Colon Carcinoma Metastatic in the Lung (tissue), 2 donors: ENCODE results near the gene USP31.

DNA sequence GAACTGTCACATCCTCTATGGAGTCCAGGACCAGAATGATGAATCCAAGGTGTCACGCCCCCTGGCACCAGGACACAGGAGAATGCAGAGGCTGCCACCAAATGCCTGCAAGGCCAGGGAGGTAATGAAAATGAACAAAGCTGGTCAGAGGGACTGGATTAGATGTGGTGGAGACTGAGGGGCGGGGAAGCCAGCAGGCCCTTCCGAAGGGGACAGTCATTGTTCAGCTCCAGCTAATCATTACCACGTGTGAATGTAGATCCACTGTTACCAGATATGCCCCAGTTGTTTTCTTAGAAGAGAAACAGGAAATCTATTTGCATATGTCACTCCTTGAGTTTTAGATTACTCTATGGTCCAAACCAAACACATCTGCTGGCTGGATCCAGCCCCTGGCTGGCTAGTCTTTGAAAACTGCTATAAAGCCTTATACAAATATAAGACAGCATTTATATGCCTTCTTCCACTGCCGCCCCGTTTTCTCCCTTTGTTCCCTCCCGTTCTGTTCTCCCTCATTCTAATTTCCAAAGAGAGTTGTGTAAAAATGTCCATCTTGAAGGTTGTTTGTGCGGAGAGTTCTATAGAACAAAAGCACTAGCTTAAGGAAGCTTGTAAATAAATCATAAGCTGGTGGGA, 14.3 kb downstream of the CRYM start:
- PRO-cap, 2 experiments, result no peak in any of the 2 experiments

GRCh38 chr16:21302258-21302856, 24.3 kb upstream of the CRYM start:
- PRO-cap, 2 experiments, result no peak in any of the 2 experiments

DNA sequence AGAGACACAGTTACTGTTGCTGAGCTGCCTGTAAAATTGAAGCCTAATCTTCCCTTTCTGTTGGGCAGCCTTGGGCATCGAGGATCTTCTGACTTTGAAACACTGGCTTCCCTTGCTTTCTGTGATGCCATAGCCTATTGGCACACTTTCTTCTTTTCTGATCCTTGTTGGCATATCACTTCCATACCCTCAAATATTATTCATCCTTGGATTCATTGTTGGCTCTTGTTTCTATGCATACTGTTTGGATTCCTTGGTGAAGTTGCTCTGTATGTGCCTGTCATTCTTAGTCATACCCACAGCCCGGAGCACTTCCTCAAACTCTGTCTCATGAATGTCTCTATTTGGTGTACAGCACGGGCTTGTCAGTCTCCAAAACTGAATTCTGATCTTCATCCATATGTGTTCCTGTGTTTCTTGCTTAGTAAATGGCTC, 85.7 kb upstream of the CRYM start:
- PRO-cap, 2 experiments, result no peak in any of the 2 experiments

DNA sequence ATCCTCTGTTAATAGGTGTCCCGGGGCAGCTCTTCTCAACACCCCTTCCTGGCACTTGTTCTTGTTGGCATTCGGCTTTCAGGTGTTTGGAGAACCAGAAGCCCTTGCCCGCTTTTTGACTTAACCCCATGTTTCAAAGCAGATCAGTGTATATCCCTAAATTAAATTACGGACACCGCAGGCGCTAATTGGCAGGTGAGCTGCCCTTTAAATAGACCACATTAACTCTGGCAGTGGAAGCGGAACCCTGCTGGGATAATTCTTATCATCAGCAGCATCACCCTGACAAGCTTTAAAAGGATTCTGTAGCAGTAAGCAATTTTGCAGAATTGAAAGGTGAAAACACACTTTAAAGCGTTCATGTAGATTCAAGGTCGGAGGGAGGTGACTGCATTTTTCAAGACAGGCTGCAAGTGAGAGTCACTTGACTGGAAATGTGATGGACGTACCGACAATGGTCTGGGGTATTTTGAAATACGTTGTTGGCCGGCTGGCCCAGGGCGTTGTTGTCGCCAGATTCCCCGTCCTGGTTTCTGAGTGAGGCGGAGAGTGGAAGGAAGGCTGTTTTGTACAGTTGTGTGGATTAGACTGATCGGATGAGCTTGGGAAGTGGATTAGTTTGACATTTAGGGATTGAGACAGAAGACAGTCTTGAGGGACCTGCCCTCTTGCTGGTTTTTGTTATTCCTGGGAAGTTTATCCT, 94.2 kb upstream of the CRYM start:
- PRO-cap, 2 experiments, result no peak in any of the 2 experiments

DNA sequence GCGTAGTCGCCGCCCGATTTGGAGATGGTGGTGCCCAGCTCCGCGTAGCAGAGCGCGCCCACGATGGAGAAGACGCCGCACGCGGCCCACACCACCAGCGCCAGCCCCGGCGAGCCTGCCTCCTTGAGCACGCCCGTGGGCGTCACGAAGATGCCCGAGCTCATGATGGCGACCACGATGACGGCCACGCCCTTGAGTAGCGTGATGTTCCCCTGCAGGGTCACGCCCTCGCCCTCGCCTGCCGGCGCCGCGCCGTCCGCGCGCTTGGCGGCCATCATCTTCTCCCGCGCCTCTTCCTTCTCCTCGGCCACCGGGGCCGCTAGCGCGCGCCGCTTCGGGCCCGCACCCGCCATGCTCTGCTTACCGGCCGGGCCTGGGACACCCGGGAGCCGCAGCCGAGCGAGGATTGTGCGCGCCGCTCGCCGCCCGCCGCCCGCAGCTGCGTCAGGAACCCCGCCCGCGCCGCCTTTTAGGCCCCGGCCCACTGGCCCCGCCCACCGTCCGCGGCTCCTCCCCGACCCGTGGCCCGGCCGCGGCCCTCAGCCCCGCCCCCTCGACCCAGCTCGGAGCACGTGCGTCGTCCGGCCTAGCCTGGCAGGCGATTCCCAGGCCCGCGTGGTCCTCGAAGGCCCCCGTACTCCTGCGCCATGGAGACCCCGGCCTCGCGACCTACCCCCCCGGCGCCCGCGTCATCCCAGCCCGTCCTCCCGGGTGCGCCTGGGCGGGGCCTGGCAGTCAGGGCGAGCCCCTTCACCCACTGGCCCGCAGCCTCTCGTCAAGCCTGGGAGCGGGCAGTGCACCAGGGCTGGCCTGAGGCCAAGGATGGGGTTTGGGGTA, 79.1 kb upstream of the METTL9 start:
- PRO-cap, 2 experiments, result peak in 2 of 2 experiments; most common plus-strand start position 253 of the sequence (in 1); most common minus-strand start position 179 of the sequence (in 2)

- PRO-cap, 2 experiments, result peak in 1 of 2 experiments; most common minus-strand start chr16:21600285 (in 1)
Observed at GRCh38 chr16:21599921-21600421, 594 bp downstream of the METTL9 start.

DNA sequence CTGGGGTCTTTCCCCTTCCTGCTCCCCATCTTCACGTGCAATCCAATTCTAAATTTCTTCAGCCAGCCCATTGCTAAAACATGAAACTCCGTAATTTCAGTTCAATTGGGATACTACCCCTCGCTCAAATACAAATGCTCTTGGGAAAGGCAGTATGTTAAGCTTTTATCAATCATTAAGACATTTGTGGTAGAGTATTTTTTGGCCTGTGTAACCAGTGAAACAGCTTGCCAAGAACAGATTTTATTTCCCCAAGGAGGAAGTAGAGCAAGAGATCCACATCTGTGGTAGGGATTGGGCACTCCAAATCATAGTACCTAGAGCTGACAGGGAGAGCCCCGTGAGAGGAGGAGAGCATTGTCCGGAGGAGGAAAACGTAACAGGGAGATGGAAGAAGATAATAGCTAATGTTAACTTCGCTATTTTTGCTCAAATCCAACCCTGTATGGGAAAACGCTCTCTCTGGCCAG, 21.4 kb upstream of the VWA3A start:
- PRO-cap, 2 experiments, result no peak in any of the 2 experiments

- PRO-cap, 2 experiments, result peak in 2 of 2 experiments; most common plus-strand start chr16:22195917 (in 1); most common minus-strand start chr16:22195792 (in 1)
Observed at GRCh38 chr16:22195505-22195978, 10.5 kb upstream of the EEF2K start.

DNA sequence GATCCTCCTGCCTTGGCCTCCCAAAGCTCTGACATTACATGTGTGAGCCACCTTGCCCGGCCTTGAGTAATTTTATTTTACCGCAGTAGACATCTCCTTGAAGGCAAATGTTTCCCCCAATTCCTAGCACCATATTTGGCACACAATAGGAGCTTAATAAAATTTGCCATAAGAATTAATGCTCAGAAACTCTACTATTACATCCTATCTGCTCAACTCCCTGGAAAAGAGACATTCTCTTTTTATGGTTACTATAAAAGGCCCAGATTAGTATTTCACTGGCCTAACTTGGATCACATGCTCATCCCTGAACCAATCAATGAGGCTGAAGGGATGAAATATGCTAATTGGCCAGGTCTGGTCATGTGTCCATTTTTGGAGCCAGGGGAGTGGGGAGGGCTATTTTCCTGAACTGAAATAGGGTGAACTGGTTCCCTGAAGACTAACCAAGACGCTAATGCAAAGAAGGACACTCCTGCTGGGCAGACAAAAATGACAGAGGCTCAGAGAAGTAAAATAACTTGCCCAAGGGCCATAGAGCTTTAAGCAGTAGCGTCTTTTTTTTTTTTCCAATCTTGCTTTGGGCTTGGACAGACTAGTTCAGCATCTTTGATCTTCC, 1.5 kb upstream of the EEF2K start:
- PRO-cap, 2 experiments, result no peak in any of the 2 experiments

DNA sequence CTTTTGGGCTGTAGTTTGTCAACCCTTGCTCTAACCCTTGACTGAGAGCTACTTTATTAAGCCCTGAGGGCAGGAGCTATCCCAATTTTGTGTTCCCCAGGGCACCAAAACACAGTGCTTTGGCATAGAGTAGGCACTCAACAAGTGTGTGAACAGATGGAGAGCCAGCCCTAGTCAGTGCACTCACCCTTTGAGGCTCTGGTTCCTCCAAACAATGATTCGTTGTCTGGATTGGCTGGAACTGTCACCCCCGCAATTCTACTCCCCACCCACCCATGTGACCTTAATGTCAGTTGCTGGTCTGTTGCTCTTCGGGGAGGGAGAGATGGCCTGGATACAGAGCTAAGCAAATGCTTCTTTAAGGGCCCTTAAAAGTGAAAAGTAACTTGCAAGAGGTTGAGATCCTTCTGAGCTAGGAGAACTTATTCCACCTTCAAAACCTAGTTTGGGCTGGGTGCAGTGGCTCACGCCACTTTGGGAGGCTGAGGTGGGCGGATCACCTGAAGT, 10.5 kb upstream of the POLR3E start:
- PRO-cap, 2 experiments, result no peak in any of the 2 experiments

- PRO-cap, 2 experiments, result peak in 2 of 2 experiments; most common plus-strand start chr16:22298421 (in 1); most common minus-strand start chr16:22297881 (in 2)
Observed at GRCh38 chr16:22297683-22298919, 892 bp downstream of the POLR3E start.

DNA sequence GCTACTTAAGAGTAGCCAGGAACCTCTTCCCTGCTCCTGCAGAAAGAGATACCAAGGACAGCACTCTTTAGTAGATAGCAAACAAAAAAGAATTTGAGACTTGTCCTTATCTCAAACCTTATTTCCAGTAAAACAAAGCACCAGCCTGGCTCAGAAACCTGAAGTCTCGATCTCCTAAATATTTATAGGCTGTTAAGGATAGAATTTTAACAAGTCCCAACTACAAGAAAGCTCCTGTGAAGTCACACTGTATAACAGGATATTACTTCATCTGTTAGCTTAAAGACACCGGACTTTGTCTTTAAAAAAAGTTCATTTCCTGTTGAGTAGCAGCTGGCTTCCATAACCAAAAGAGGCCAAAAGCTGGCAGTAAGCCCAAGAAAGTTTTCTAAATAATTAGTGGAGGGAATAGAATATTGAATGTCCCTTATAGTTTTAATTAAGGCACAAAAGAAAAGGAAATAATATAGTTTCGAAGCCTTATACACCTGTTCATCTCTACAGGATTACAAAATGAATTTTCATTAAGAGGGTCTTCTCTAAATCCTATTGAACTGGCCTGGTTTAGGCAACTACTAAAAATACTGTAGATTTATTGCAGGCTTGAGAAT, 4.9 kb downstream of the CDR2 start:
- PRO-cap, 2 experiments, result no peak in any of the 2 experiments

GRCh38 chr16:22373633-22374224, 690 bp downstream of the CDR2 start:
- PRO-cap, 2 experiments, result no peak in any of the 2 experiments

- PRO-cap, 2 experiments, result peak in 2 of 2 experiments; most common plus-strand start chr16:22437055 (in 2); most common minus-strand start chr16:22437183 (in 2)
Observed at GRCh38 chr16:22436795-22437774, 62.7 kb upstream of the CDR2 start.

GRCh38 chr16:22534045-22534976, 23.6 kb downstream of the NPIPB5 start:
- PRO-cap, 2 experiments, result no peak in any of the 2 experiments

DNA sequence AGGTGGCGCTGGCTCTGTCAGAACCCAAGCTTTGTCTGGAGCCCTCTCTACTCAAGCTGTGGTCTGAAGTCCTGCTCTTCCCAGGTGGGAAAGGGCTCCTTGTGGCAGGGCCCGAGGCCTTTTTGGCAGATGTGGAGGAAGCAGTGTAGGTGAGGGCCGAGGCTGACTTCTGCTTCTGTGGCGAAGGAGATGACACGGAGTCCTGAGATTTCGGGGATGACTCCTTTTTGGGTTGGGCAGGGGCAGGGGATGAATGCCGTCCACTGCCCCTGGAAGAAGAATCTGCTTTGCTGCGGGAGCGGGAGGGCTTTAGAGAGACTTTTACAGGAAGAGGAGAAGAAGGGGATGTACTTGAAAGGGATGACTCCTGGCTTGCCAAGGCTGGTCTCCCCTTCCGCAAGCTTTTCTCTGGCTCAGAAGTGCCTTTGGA, 80.6 kb downstream of the USP31 start:
- PRO-cap, 2 experiments, result no peak in any of the 2 experiments

GRCh38 chr16:23149125-23149908, at the start of gene USP31:
USP31 (minus strand) TSS chr16:23149452.
- PRO-cap, 2 experiments, result peak in 2 of 2 experiments; most common minus-strand start chr16:23149235 (in 1)

- PRO-cap, 2 experiments, result peak in 1 of 2 experiments; most common minus-strand start chr16:23183171 (in 1)
Observed at GRCh38 chr16:23183001-23183538, 525 bp downstream of the SCNN1G start.

- PRO-cap, 2 experiments, result no peak in any of the 2 experiments
Observed at GRCh38 chr16:23258298-23258795, 43.8 kb upstream of the SCNN1B start.

GRCh38 chr16:23267419-23267618, 34.8 kb upstream of the SCNN1B start:
- PRO-cap, 2 experiments, result no peak in any of the 2 experiments